ENCODE measurements around a stretch of chr1.

GRCh38 chr1:58618232-58618766 lies 41.2 kb upstream of the TACSTD2 start:
- RRBS: no CpG with 5 or more reads among the region's 2 CpGs

DNA sequence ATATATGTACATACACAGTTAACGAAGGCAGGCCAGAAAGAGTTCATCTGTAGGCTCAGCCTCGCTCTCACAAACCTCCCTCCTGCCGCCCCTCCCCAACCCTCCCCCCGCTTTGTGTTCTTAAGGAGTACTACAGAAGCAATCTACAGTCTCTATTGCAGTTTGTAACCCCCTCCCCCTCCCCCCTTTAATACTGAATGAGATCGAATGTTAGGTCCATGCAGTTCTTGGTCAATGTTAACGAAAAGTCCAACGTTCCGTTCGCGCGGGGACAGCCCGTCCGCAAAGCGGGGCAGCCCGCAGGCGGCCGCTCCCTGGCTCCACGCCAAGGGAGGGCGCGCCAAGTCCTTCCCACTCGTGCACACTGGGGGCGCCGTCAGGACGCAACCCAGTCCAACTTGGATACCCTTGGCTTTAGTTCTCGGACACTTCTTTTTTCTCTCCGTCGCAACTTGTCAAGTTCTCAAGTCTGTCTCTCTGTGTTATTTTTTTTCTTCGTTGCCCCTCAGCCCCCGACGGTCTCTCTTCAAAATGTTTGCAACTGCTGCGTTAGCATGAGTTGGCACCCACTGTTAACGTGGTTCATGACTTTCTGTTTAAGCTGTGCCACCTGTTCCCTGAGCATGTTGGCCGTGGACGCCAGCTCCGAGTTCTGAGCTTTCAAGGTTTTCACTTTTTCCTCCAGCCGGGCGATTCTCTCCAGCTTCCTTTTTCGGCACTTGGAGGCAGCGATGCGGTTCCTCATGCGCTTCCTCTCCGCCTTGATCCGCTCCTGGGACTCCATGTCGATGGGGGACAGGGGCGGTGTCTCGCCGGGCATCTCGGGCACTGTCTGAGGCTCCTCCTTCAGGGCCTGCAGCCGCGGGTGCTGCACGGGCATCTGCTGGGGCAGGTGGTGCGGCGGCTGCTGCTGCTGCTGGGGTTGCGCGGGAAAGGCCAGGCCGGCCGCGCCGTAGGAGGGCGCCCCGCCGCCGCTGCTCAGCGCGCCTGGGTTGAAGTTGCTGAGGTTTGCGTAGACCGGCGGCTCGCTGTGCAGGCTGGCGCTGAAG lies 2.0 kb downstream of the JUN start:
- RRBS: 2% methylated on average over 14 of the region's 70 CpGs

DNA sequence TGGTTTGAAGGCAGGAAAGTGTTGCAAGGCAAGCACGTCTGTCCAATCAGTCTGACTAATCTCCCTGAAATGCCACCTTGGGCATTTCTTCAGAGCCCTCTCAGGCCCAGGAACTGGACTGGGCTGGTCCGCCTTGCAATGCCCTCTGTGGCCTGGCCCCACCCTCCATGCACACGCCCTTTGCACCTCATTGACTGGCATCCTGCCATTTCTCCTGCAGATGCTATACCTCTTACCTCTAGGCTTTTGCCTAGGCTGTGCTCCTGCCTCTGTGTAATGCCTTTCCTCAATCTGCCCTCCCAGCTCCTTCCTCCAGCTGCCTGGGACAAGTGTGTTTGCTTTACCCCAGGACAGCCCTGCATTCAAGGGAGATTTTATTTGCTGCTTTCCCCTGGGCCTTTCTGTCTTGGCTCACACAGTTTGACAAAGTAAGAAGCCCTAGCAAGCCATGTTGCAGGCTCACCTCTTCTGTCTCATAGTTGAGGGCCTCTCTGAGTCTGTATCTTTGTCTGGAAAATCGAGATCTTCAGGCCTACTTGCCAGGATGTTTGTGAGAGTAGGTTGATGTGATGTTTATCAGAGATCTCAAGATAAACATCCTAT lies 149.1 kb upstream of the JUN start:
- RRBS: no CpG with 5 or more reads among the region's 4 CpGs

DNA sequence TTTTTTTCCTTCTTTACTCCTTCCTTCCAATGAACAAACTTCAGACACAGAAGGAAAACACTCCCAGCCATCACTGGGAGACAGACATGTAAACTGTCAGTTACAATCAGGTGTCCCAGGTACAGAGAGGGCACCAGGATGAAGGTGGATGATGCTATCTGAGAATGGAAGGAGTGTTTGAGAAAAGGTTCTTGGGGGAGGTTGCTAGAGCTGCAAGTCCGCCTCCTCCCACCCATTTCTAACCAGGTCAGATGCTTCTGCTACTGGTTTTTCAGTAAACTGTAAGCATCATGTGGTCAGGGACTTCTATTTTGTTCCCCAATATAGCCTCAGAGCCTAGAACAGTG lies 171.1 kb upstream of the JUN start:
- RRBS: no CpG with 5 or more reads among the region's 1 CpG

DNA sequence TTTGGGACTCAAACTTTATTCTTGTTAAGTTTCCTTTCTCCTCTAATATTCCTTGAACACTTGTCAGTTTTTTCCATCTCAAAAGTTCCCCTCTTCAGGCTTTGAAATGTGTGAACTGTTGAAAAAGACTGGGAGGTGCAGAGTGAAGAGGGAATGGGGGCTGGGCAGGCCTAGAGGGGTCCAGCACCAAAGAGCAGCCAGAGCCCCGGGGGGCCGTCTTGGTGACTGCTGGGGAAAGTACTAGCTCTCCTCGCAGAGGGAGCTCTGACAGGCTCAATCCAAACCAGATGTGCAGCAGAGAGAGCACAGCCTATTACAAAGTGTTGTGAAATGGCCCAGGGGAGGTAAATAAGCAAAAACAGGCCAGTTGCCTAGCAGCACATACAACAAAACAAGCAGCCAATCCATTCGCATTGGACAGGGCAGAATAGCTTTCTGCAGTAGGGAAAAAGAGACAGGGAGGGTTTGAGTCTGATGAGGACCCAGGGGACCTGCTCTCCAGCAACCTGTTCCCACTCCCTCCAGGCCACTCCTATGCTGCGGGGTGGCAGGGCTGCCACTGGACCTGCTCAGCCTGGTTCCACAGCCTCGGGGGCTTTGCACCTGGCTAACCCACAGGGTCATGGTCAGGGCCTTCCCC lies 239.7 kb upstream of the FGGY start:
- RRBS: no CpG with 5 or more reads among the region's 6 CpGs

DNA sequence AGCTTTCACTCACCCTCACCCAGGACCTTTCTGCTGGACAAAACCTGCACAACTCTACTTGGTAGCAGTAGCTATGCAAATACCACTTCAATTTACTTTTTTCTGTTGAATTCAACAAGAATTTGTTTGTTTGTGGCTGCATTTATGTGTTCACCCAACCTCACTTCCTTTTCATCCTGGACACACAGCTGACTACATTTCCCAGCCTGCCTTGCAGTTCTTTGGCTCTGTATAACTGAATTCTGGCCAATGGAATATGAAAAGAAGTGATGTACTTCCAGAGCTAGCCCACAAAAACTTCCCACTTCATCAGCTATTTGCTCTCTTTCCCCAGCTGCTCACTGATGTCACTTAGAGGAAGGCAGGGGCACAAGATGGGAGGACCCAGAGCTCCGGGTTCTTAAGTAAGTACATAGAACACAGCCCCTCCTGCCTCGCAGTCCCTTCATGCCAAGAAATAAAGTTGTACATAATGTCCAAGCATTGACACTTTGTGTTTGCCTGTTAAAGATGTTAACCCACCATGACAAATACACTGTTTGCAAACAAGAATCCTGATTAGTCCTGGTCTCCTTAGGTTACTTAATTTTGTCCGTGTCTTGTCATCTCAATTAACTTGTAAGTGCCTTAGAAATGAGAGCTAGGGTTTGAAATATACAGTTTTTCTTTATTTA lies 235.0 kb upstream of the FGGY start:
- RRBS: no CpG with 5 or more reads among the region's 3 CpGs

- RRBS: no CpG with 5 or more reads among the region's 7 CpGs
Measured at GRCh38 chr1:59071267-59071987, 225.5 kb upstream of the FGGY start.

DNA sequence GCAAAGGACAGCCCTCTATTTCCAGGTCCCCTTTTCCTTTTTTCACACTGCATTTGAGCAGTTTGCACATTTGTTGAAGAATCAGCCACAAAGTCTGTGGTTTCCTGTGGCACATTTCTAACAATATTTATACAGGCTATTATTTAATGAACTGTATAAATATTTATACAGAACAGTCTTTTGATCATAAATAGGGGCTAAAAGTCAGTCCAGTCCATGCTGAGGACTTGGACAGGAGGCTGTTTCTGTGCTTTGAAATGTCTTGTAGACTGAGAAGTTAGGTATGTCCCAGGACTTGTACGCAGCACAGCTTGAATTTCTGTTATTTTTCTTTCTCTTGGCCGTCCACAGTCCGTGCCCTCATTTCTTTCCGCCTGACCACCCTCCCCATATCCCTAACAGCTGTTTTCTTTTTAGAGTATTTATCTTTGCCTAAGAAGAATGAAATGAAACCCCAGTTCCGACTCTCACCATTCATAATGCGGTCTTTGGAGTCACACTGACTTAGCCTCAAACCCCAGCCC lies 19.7 kb downstream of the FGGY start:
- RRBS: no CpG with 5 or more reads among the region's 6 CpGs

DNA sequence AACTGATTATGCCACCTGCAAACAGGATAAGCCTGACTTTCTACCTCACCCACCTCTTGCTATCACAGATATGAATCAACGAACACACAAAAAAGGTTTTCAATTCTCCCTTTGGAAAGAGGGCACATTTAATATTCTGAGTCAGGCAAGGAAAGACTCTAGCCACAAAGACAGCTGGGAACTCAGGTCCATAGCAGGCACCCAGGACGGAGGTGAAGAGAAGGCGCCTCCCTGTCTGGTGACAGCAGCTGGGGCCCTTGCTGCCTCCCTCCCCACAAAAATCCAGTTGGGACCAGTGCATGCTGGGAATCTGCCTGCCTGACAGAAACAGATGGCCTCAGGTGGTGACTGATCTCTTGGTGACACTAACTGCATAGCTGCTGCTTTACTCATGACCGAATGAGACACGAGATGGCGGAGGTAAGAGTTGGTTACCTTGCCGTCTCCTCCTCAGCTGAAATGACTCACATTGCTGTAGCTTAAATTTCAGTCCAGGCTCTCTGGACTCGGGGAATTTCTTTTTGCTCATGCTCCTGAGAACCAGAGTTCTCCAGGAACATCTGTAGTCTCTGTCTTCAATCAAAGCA lies 130.2 kb downstream of the FGGY start:
- RRBS: no CpG with 5 or more reads among the region's 8 CpGs

DNA sequence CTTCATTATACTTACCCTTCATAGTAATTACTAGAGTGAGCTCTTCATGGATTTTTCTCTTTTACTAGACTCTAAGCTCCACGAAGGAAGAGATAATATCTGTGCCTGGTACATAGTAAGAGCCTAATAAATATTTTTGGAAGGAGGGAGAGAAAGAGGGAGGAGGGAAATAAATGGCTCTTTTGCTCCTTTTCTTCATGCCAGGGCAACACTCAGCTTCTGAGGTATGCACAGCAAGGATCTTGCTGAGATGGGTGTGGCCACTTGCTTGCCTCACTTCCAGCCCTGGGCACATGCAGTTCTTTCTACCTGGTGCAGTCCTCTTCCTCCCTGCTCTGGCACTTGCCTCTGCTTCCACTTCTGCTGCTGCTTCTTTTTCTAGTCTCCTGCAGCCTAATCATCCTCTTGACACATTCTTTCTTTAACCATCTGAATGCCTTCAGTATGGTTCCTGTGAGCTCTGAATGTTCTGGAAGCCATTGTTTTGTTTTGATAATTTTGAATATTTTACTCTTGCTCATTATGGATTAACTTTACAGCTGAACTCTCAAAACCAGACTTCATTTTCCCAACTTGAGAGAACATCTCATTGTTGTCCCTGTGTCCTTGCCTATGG lies 148.2 kb downstream of the FGGY start:
- RRBS: no CpG with 5 or more reads among the region's 1 CpG

DNA sequence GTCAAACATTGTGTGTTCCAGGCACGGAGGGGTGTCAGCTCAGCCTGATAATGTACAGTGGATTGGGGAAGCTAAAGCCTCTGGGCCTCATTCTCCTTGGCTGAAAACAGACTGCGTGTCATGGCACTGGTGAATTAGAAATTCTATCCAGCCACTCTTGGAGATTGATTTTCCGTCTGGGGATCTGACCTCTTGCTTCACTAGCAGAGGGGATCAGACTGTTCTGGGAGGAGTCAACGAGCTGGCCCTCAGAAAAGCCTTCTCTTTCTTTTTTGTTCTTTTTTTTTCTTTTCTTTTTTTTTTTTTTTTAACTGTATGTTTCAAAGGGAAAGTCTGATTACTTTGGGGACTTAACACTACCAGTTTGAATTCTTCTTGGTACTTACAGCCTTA lies 123.4 kb upstream of the HOOK1 start:
- RRBS: no CpG with 5 or more reads among the region's 4 CpGs

DNA sequence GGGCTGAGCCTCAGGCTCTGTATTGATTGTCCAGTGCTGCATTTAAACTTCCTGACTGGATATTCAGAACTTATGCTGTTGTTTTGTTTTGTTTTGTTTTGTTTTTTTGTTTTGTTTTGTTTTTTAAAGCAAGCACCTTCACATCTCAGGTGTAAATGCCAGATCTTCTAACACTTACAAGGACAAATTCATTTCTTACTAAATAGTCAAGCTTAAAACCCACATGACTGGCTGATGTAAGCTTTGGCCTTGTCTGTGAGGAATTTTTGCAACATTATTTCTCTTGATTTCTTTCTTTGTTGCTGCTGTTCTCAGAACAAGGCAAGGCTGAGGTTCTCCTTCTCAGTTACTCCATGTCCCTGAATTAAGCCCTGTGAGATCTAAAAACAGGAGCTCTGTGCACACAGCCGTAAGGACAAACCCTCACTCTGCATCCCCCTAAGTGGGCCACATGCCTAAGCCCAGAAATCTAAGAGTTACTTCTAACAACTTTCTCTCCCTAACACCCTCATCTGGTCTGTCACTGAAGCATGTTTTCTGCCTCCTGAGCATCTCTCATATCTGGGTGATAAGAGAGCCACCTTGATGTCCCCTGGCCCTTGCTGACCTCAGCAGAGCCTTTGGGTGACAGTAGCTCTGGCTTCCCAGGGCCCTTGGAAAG lies 81.3 kb upstream of the HOOK1 start:
- RRBS: no CpG with 5 or more reads among the region's 1 CpG

DNA sequence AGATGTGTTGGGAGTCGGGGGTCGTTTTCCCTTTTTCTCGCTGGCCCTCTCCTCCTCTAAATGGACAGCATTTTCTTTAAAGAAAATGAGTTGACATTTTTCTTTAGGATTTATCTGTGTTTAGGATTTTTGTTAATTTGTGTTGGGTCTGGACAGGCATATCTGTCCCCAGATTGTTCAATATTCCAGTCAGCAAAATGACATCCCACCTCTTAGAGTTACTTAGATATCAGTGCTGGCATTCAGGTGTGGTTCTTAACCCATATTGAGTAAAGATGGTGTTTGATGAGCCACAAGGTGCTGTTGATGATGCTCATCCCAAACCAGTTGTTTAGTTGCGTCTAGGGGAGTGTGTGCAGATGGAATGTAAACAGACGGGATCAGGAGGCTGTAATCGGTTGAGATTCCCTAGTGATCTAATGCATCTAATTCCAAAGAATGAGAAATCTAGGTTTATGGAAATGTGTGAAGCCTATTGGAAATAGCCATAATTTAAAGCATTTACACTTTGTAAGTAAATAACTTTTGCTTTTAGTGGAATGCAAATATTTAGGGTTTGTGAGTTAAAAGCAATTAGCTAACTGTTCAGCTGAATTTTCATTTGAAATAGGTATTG lies 1.1 kb downstream of the HOOK1 start:
- RRBS: no CpG with 5 or more reads among the region's 6 CpGs

DNA sequence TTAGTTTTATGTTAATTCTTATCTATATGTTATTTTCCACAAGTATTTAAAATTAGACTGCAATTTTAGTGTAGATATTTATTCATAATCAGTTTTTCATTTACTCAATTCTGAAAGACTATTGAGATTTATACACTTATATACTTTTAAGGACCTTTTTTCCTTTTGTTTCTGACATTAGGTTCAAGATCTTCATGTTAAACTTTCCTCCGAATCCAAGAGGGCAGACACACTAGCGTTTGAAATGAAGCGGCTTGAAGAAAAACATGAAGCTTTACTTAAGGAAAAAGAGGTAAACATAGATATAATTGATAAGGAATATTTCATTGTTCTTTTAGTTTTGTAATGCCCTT lies 34.1 kb downstream of the HOOK1 start:
- RRBS: no CpG with 5 or more reads among the region's 3 CpGs

GRCh38 chr1:60873302-60873610 lies 209.1 kb upstream of the NFIA start:
- RRBS: no CpG with 5 or more reads among the region's 10 CpGs

DNA sequence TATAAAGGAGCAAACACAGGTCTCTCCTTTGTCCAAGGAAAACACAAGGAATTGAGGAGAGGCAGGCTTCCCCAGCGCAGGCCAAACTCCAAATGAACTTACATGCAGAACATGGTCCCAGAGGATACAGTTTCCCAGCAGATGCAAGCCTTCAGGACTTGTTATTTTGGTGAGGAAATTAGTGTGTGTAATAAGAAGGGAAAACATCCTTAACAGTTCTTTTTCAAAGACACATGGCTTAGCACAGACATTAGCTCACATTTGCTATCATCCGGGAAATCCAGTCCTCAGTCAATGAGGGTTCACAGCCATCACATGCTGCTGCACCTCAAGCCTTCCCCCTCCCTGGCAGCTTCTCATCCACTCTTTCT lies 98.0 kb upstream of the NFIA start:
- RRBS: no CpG with 5 or more reads among the region's 2 CpGs

- RRBS: no CpG with 5 or more reads among the region's 3 CpGs
Measured at GRCh38 chr1:60990212-60990525, 92.2 kb upstream of the NFIA start.

GRCh38 chr1:61098903-61099644 lies 16.7 kb downstream of the NFIA start:
- RRBS: no CpG with 5 or more reads among the region's 5 CpGs

GRCh38 chr1:61100861-61102237 lies 19.0 kb downstream of the NFIA start:
- RRBS: no CpG with 5 or more reads among the region's 22 CpGs

DNA sequence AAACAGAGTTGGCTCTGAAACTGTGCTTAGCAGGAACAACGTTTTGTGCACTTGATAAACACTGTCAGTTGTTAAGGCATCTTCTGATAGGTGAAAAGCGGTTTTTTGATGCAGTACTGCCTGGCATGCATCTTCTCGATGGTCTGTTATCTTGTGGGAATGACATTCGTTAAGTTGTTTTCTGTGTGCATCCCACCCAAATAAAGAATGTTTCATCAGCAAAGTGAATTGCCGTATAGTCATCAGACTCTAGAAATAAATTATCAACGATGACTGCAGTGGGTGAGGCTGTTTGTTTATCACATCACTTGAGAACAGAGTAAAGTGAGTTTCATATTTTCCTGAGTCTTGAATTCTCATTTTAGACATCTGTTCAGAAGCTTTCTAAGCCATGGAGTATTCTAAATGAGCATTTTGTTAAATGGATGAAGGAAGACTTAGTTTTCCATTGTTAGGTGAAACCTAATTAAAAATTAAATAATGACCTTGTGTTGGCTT lies 34.1 kb downstream of the NFIA start:
- RRBS: no CpG with 5 or more reads among the region's 6 CpGs